Neural progenitor cell (in vitro differentiated cells): ENCODE measurements around the genes KBTBD6 and RGCC.

GRCh38 chr13:39893717-39894121 is 238.3 kb downstream of the COG6 start:
- RAMPAGE, long total RNA = no peak

DNA sequence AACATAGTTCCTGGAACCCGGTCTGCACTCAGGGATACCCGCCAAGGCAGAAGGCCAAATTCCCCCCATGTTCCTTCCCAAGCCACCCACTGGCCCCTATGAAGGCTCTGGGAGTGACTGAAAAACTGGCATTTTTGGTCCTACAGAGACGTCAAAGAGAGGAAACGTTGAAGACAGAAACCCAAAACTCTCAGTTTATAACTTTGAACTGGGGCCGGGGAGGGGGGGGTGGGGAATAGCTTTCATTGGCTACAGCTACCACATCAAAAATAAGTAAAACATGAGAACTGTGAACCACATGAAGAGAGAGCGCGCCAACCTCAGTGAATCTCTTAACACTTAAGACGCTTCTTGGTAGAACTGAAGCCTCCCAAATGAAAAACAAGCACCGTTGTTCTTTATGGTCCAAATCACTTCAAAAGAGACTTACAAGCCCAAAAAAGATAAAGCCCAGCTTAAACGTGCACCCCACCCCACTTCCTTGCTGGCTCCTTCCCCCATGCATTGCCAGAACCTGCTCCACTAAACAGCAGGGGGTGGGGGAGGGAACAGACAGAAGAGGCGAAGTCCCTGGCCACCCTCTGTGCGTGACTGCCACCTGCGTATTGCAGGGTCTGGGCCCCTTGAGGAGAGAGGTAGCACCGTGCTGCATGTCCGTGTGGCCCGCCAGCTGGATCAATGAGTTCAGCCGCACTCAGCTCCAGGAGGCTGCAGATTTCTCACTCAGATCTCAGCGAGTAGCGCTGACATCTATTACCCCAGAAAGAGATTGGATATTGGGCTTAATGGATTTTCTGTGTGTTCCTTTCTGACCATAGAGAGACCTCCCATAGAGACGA is 479.1 kb downstream of the FOXO1 start:
- RAMPAGE, long total RNA = no peak

DNA sequence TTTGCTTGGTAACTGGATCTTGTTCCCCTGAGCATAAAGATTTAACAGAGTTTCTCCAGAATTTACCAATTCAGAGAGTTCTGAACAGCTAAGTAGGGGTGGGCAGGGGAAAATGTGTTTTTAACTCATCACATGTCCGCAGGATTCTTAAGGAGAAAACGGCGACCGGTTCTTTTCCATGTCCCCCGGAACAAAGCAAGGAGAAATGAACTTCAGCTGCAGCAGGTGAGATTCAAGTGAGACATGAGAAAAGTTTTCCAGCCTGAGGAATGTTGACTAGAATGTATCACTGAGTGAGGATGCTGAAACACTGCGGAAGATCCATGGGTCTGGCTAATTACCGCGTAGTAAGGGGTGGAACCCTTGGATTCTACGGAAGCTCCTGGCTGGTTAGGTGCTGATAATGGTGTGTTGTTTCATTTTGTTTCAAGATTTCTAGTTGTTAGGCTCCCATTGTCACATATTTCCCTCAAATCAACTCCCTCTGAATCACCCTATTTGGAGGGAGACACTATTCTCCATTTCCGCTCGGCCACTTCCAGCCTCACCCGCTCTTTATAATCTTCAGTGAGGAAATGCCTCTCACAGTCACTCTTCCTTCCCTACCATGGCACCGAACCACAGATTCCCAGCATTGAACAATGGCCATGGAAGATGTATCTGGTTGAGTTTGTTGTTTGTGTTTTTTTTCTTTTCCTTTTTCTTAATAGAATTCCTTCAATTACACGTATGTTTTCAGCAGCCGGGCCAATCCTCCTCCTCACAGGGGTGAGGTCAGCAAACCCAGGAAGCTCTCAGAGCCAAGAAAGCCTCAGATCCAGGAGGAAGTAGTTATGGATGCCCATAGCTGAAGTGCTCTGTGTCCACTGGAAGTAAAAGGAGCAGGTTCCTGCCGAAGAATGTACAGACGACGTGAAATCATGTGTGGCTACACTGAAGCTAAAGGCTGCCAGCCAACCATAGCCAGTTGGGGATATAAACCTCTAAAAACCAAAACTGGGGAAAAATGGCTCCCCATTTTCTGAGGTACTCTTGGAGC is 472.3 kb downstream of the FOXO1 start:
- RAMPAGE, long total RNA = no peak

- RAMPAGE, long total RNA = no peak
These were observed 234.4 kb downstream of the FOXO1 start for GRCh38 chr13:40431954-40432542.

- RAMPAGE, long total RNA = no peak
These were observed 228.3 kb downstream of the FOXO1 start for GRCh38 chr13:40438071-40438633.

GRCh38 chr13:40582370-40583194 is 83.9 kb downstream of the FOXO1 start:
- RAMPAGE, long total RNA = no peak

- RAMPAGE, long total RNA = no peak
These were observed 67.9 kb downstream of the FOXO1 start for GRCh38 chr13:40598603-40598971.

- RAMPAGE, long total RNA = no peak
These were observed 59.4 kb downstream of the FOXO1 start for GRCh38 chr13:40606984-40607575.

DNA sequence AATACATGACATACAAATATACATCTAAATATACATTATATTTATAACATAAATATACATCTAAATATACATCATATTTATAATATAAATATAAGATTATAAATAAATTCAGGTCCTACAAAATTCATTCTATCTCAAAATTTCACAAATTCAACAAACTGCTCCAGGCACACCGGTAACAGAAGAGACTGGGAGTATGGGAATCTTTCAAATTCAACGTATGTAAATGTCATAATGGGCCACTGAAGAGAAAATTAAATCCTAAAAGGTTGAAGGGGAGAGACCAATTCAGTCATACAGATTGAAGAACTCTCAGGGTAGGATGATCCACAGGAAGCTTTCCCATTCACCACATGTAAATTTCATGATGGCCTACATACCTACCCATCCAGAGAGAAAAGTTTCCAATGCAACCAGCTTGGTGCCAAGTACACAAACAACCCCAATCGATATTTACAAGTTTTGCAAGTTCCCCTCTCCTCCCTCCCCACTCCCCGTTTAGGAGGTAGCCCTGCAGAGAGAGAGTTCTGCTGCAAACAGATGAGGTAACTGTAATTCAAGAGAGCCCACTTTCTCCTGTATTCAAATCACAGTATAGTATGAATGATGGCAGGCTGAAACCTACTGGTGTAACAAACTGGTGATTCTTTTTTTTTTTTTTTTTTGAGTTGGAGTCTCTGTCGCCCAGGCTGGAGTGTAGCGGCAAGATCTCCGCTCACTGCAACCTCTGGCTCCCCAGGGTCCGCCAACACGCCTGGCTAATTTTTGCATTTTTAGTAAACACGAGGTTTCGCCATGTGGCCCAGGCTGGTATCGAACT is 14.6 kb downstream of the FOXO1 start:
- RAMPAGE, long total RNA = no peak

DNA sequence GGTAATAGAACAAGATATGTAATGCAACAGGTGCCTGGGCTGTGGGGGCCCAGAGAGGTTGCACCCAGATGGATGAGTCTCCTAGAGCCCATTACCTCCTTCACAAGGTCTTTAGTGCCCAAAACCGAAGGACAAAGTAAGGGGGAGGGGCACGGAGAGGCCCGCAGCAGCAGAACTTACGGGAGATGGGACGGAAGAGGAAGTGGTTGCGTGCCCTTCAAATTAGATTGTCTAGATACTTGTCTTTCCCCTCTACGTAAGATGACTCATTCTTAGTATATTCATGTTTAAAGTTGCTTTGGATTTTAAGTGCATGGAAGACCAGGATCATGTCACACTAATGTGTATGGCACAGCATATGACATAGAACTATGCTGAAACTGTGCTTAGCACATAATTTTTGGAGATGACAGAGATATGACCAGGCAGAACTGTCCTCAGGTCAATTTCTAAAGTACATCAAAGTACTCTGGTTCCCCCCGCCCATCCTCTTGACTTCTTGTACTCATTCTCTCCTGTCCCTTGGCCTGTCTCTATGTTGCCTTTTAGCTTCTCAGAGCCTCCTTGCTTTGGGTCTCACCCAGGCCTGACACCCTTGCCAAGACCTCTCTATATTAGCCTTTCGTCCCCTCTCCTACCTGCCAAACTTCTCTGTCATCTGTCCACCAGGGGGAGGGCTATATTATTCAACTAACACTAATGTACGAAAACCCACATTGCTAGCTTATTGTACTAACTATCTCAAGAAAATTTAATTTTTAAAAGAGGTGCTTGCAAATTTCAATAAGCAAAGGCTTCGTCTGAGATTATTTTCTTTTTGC is 5.9 kb upstream of the MRPS31 start:
- RAMPAGE, long total RNA = no peak

DNA sequence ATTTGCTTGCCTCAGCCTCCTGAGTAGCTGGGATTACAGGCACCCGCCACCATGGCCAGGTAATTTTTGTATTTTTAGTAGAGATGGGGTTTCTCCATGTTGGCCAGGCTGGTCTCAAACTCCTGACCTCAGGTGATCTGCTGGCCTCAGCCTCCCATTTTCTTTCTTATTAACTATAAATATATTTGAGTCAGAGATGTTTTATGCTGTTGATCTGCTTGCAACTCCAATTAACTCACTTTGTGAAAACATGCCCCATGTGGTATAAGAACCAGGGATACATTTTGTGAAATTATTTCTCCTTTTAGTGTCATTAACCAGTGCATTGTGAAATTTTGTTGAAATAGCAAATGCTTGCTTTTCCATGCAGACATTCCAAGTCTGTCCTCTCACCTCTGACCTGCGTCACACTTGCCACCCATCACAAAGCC is 5.1 kb upstream of the SLC25A15 start:
- RAMPAGE, long total RNA = no peak

GRCh38 chr13:40944994-40945909 is 73.9 kb downstream of the ELF1 start:
- RAMPAGE, long total RNA = no peak

- RAMPAGE, long total RNA = no peak
These were observed 49.5 kb downstream of the ELF1 start for GRCh38 chr13:40969599-40970057.

DNA sequence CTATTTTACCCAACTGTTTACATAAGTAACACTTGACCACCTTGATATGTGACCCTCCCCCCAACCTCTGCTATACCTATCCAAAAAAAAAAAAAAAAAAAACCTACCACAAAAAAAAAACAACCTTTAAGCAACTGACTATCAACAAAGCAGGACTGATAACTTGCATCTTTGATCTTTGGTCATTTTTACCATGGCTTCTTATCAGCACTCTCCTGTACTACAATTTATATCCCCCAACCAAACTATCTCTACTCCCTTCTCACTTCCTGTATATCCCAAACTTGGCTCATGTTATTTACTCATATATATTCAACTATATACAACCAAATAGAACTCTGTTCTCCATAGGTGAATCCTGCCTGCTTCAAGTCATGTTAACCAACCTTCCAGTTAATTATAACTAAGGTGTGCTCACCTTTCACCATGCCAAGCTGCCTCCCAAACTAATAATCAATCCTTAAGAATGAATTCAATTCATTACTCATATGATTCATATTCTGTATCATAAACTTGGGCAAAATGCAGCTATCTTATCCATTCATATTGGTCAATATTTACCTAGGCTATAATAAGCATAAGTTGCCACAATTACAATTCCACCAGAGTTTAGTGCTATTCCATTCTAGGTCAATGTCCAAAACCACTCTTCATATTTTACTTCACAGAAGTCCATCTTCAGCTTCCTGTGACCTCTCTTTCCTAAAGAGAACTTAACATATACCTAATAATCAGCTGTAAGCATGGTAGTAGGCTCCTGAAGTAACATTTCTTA is 13.6 kb downstream of the ELF1 start:
- RAMPAGE, long total RNA = no peak

DNA sequence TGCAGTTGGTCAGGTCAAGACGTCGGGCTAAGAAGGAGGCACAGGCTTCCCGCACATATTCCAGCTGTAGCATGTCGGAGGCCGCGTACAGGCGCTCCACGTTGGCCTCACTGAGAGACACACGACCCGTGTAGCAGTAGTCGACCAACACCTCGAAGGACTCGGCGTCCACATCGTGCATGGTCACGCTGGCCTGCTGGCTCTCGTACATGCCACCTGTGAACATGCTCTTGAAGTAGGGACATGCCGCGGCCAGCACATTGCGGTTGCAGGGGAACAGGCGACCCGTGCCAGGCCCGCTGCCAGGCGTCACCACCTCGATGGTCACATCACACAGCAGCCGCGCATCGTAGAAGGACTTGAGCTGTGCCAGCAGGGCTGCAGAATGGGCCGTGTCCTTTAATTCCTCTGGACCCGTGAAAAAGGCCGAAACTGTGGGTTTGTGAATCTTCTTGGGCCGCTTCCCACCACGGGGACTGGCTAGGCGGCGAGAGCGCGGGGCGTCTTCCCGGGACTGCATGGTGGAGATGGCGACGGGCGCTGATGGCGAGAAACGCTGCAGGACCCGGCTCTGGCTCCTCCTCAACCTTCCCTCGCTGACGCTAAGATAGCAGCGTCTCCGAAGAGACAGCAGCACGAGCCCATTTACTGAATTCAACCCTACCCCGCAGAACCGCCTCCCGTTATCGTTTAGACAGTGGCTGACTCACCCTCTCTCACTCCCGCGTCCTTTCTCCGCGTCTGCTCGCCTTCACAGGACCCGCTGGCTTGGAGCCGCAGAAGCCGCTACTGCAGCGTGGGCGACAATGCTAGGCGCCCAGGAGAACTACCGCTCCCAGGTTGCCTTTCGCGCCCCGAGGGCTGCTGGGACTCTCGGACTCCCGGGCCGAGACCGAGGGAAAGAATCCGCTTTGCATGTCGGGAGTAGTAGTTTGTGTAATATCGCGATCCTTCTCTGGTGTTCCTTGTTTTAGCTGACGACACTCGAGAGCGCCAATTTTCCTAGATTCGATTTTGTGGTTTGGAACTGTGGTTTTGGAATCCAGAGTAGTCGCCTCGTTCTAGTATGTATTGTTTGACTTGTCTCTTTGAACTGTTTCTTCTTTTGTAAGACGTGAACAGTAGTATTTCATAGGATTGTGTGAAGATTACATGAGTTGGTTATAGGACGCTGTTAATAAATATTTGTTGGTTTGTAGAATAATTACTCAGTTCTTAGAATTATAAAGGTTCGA is at the start of gene KBTBD6:
Gene KBTBD6, minus strand, starts transcription at position 811 of the 1,235 bp plus-strand sequence.
- RAMPAGE, long total RNA = no peak

GRCh38 chr13:41417327-41417701 is 40.0 kb upstream of the RGCC start:
- RAMPAGE, long total RNA = no peak

DNA sequence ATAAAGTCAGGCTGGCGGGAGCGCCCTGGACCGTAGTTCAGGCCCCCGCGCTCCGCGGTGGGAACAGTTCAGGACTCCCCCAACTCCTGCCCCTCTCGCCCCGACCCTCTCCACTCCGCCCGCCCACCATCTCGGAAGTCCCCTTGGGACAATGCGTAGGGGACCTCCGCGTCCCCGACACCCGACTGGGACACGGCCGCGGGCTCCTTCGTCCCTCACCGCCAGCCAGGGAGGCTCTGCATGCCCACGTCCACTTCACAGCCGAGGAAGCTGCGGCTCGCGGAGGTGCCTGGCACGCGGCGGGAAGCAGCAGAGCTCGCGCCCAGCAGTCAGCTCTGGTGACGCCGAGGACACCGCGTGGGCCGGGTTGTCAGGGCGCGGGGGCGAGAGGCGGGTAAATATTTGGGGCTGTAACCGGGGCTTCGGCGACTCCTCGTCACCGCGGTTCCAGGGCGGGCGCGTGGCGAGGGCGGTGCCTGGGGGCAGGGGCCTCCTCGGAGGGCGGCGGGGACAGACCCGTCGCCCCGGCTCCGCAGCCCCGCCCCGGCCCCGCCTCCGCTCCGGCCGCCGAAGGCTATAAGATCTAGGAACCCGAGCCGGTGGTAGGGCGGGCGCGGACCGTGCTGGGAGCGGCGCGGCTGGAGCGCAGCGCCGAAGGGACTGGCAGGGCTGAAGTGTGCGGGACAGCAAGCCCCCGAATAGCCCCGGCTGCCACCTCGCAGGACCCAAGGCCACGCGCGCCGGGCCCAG is at the start of gene RGCC:
Gene RGCC, plus strand, starts transcription at position 605 of the 750 bp plus-strand sequence.
- RAMPAGE, long total RNA = no peak

GRCh38 chr13:41639871-41640555 is 182.7 kb downstream of the RGCC start:
- RAMPAGE, long total RNA = no peak

- RAMPAGE, long total RNA = no peak
These were observed 14.5 kb downstream of the DGKH start for GRCh38 chr13:42062875-42063331.

GRCh38 chr13:42083337-42083985 is 35.0 kb downstream of the DGKH start:
- RAMPAGE, long total RNA = no peak